Left colon (tissue), 1 donor: ENCODE measurements around the gene ARFGEF2.

GRCh38 chr20:47766073-47766549, 19.2 kb downstream of the SULF2 start:
- PRO-cap = no peak

DNA sequence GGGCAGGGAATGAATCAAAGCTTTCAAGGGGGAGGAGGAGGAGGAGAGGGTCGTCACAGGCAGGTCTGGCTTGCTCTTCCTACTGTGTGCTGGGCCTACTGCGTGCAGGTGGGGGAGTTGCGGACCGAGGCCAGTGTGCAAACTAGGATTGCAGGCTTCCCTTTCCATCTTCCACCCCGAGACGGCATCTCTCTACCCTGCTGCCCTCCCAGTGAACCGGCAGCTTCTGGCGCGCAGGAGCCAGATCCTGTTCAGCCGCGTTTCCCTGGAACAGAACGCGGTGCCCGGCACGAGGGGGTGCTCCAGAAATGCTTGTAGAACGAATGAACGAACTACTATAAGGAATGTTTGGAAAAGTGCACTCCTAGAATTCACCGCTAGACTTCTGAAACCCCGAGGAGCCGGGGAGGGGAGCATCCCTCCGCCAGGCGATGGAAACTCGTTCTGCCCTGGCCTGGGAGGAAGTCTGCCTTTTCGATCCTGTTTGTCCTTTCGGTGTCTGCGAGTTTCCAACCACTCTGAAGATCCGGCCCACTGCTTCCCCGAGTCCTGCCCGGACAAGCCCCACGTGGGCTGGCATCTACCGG, 820 bp downstream of the SULF2 start:
- PRO-cap = bidirectional peak, plus-strand start outside the sequence, minus-strand start at position 446 of the sequence

DNA sequence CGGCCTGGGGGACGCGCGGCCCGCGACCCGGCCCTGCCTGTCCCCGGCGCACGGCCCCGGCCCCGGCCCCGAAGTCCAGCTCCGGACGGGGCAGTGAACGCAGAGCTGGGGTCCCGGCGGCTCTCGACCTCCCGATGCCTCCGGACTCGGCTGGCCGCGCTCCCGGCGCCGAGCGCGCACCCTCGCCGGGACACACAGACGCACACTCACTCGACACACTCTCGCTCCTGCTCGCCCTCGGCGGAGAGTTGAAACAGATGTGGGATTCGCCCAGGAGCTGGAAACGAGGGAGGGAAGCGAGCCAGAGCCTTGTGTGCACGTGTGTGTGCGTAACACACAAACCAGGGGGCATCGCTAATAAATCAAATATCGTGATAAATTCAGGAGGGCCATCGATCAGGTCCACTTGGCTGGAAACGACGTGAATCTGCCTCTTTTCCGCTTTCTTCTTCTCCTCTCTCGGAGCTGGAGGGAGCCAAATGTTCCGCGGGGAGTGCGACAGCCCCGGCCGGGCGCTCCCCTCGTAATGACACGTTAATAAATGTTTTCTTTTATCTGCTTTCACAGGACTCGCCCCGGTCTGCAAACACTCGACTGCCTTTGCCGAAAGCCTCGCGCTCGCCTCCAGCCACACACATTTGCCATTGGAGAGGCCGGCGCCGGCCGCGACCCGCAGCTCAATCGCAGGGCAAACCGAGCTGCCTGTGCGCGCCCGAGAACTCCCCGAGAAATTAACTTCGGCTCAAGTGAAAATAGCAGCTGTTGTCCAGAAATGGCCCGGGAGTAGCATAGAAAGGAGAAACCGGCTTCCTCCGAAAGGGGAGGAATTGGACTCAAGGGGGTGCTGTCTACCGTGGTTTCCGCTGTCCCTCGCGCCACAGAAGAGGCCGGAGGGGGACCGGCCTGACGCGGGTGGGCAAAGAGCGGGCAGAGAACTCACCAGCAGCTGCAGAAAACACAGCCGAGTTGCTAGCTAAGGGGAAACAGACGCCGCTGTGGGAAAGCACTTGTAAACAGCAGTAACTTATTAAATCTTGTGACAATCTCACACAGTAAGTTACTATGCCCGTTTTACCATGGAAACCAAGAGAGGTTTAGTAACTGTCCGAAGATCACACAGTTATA, 919 bp upstream of the SULF2 start:
- PRO-cap = bidirectional peak, plus-strand start at position 280 of the sequence, minus-strand start at position 192 of the sequence; bidirectional peak, plus-strand start at position 593 of the sequence, minus-strand start at position 528 of the sequence; unidirectional peak, minus-strand start at position 725 of the sequence

DNA sequence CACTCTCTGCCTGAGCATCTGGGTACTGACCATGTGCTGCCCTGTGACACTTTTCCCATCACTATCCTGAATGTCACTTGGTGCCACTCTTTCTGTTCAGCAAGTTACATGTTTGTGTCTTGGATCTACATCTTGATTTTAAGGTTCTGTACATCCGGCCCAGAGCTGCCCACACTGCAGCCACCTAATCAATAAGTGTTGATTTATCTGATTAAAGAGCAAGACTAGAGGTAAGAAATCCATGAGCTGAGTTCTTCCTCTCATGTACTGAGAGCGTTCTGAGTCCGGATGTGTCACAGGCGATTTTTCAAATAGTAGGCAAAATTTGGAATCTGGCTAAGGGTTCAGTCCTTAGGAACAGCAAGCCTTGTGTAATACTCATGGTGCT, 327.0 kb upstream of the SULF2 start:
- PRO-cap = no peak

- PRO-cap = no peak
Observed at GRCh38 chr20:48359668-48360622, 467.9 kb downstream of the PREX1 start.

DNA sequence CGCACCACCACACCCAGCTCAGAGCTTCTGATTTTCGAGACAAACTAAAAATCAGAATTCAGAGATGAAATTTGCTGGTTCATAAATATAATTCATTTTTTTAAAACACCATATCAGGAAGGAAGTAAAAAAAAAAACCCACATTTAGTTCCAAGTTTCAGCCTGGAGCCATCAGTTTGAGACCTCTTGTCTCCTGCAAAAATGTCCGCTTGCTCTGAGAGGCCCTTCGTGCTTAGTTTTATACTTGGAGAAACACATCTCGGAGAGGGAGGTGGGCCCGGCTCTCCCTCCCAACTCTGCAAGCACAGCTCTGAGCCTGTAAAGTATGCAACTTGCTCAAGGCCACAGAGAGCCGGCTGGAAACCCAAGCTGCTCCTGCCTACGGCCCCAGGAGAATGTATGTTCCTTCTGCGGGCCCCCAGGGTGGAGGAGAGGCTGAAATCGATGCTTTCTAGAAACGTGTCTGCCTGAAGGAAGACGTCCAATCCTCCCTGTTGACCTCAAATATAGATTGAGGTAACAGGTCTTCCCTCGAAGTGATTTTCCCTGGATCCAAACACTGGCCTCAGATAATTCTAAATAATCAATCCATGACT, 205.4 kb downstream of the PREX1 start:
- PRO-cap = no peak

DNA sequence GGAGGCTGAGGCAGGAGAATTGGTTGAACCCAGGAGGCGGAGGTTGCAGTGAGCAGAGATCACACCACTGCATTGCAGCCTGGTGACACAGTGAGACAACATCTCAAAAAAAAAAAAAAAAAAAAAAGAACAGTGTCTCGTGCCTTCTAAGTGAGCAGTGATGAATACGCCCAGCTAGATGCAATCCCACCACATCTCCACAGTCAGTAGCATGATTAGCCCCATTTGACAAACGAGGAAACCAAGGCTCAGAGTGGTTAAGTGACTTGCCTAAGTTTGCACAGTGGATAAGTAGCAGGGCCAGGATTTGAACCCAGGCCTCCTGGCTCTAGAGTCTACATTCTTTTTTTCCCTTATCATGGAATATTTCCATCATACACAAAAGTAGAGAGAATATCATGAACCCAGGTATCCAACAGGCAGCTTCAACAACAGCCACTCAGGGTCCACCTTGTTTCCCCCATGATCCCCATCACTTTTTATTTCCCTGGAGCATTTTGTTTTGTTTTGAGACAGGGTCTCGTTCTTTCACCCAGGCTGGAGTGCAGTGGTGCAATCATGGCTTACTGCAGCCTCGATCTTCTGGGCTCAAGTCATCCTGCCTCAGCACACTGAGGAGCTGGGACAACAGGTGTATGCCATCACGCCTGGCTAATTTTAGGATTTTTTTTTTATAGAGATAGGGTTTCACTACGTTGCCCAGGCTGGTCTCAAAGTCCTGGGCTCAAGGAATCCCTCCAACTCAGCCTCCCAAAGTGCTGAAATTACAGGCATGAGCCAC, 180.2 kb downstream of the PREX1 start:
- PRO-cap = no peak

GRCh38 chr20:48686918-48687587, 140.7 kb downstream of the PREX1 start:
- PRO-cap = no peak

GRCh38 chr20:48719929-48720442, 107.8 kb downstream of the PREX1 start:
- PRO-cap = no peak

DNA sequence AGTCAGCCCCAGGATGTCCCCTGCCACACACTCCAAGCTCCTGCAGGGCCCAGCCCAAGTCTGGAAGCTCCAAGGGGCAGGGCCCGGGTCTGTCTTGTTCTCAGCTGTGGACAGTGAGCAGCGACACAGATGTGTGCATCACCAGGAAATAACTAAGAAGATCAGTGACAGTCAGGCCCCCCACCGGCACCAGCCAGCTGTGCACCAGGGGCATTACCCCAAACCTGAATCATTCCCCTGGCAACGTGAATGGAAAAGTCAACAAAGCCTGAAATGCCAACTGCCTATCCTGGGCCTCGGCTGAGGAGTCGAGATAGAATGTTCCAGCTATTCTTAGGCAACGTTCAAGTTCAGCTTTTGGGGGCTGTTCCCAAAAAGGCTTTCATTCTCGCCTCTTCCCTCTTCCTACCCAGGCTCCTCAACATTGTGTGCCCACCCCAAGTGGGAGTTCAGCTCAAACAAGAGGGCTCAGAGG, 105.0 kb downstream of the PREX1 start:
- PRO-cap = no peak

DNA sequence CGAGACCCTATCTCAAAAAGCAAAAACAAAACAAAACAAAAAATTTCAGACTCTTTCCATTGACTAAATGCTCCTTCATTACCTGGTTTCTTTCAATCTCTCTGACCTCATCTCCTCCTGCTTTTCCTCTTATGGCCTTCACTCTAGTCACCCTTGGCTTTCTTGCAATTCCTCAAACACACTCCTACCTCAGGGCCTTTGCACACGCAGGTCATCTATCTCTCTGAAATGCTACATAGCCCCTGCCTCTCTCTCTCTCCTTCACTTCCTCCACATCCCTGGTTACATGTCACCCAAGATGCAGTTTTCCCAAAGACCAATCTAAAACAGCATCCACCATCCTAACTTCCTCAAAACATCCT, 96.8 kb downstream of the PREX1 start:
- PRO-cap = no peak

- PRO-cap = no peak
Observed at GRCh38 chr20:48767596-48767986, 60.2 kb downstream of the PREX1 start.

DNA sequence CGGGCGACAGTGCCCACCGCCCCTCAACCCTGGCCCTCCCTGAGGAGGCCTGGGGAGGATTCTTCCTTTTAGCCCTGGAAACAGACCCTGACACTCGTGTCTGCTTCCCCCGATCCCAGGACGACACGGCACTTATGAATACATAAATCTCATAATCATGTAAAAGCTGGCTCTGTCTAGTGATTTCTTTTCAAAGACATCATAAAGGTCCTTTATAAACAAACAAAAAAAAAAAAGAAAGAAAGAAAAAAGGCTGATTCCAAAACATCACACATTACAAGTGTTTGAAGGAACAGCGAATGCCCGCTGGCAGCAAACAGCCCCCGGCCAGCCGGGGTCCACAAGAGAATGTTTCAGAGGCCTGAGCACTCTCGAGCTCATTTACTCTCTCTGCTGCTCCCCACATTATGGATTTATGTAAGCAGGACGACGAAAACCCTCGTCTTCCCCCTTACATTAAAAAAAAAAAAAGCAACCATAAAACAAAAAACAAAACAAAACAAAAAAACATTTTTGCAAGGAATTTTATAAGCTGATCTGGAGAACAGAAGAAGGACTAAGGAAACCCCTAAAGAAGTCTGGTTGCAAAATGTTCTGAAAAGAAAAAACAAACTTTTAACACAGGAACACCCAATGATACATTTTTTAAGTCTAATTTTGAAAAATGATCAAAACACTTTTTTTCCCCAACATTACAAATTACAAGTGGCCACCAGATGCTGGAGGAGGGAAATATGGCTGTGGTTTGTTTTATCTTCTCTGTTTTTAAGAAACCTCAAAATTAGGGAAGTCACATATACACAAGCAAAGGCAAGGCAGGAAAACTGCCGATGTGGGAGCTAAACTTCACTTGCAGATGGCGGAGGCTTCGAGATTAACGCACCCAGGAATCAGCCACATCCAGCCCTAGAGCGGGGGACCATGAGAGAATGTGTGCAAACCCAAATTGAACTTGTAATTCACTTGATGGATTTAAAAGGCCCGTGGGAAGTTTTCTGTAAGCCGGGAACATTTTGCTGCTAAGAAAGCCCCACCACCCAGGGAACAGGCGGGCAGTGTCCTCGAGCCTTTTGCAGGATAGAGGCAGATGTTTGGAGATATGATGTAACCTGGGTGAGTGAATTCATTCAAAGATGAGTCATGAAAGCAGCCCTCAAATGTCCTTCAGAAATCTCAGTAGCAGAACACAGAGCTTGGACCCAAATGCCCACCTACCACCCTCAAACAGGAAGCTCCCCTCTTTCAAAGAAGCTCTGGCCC, 40.2 kb downstream of the PREX1 start:
- PRO-cap = no peak

- PRO-cap = no peak
Observed at GRCh38 chr20:48823911-48824621, 3.7 kb downstream of the PREX1 start.

GRCh38 chr20:48920013-48920719, 1.3 kb upstream of the ARFGEF2 start:
- PRO-cap = bidirectional peak, plus-strand start at chr20:48920419, minus-strand start at chr20:48920278

DNA sequence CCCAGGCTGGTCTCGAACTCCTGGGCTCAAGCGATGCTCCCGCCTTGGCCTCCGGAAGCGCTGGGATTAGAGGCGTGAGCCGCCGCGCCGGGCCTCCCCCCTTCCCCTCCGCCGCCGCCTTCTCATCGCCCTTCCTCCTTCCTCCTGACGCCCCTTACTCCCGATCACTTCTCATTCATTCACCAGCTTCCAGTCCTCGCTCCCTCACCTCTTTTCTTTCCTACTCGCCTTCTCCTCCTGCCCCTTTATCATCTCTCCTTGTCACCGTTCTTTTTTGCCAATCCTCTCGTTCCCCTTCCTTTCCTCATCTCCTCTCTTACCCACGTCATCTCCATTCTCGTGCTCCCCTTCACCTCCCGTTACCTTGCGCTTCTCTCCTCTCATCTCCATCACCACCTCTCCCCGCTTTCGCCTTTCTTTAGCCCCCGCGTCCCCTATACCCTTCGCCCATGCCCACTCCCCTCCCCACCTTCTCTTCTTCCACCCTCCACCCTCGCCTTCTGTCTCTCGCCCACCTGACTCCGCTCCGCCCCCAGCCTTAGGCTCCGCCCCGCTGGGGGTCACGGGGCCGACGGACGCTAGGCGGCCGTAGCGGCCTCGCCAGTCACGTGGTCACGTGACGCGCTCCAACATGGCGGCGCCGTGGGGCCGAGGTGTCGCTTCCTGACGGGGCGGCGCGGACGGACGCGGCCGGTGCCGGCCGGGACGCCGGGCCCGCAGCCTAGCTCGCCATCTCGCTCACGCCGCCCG, at the start of gene ARFGEF2:
ARFGEF2 (plus strand) TSS at position 607 of the 750 bp plus-strand sequence.
- PRO-cap = unidirectional peak, minus-strand start at position 219 of the sequence; bidirectional peak, plus-strand start at position 659 of the sequence, minus-strand start at position 502 of the sequence

- PRO-cap = no peak
Observed at GRCh38 chr20:48930382-48931492, 9.2 kb downstream of the ARFGEF2 start.

- PRO-cap = no peak
Observed at GRCh38 chr20:48931493-48931675, 9.9 kb downstream of the ARFGEF2 start.

GRCh38 chr20:48938629-48939176, 17.2 kb downstream of the ARFGEF2 start:
- PRO-cap = no peak

DNA sequence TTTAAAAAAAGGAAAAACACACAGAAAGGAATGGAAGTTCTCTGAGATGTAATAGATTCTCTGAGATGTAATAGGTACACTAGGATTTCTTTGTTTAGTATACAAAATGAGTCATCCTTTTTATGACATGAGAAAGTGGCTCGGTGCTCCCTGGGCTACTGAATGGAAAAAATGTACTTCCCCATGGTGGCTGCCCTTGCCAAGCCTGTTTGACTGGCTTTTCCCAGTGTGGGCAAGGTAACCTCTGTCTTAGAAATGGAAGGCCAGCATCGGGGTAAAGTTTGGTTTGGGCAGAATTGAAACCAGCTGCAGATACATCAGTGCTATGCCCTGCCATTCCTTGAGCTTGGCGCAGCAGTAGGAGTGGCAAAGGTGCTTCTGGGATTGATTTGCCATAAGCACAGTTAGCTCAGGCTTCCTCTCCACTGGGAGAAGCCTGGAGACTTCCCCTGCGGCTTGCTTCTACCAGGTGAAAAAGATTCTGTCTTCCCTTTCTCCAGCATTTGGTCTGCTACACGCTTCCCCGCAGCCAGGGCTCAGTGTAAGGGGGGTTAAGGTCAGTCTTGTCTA, 24.4 kb downstream of the ARFGEF2 start:
- PRO-cap = no peak